Kidney epithelial cell (primary cell): ENCODE measurements around a stretch of chr11.

- RAMPAGE, long total RNA: no peak
- RRBS: no CpG with 5 or more reads among the region's 1 CpG
Observed at GRCh38 chr11:72834252-72834627, 20.0 kb downstream of the ATG16L2 start.

- RAMPAGE, long total RNA: no peak
- RRBS: no CpG with 5 or more reads among the region's 9 CpGs
Observed at GRCh38 chr11:73194334-73194975, 23.6 kb upstream of the P2RY2 start.

DNA sequence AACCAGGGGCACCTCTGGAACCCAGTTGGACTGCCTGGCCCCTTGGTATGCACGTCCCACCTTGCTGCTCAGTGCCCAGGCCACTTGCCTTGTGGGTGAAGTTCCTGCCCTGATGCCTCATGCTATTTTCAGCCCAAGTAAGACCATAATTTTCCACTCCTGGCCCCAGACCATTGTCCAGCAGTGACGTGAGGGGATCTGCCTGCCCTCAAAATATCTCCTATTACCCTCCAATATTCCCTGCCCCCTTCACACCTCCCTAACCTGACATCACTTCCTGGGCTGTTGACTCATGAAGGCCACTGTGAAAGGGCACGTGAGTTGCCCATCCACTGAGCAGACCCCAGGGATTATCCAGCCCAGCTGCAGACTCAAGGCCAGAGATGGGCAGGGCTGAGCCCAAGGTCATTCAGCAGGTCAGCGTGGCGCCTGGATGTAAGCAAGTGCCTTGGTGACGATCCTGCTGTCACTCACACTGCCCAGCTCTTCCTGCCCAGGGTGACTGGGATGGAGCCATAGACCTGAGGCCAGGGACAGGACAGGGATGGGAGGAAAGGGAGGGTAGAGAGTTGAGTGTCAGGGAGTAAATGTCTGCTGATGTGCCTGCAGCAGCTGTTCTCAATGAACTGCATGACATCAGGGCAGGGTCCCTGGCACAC is 19.7 kb downstream of the P2RY2 start:
- RAMPAGE, long total RNA: no peak
- RRBS: no CpG with 5 or more reads among the region's 6 CpGs

- RAMPAGE, long total RNA: no peak
- RRBS: 0% methylated on average over 2 of the region's 6 CpGs
Observed at GRCh38 chr11:73257138-73257882, 14.8 kb upstream of the P2RY6 start.

GRCh38 chr11:73378024-73378352 is 1.8 kb downstream of the RELT start:
- RAMPAGE, long total RNA: no peak
- RRBS: no CpG with 5 or more reads among the region's 4 CpGs

GRCh38 chr11:73382009-73382664 is 5.9 kb downstream of the RELT start:
- RAMPAGE, long total RNA: no peak
- RRBS: 97% methylated on average over 2 of the region's 11 CpGs

DNA sequence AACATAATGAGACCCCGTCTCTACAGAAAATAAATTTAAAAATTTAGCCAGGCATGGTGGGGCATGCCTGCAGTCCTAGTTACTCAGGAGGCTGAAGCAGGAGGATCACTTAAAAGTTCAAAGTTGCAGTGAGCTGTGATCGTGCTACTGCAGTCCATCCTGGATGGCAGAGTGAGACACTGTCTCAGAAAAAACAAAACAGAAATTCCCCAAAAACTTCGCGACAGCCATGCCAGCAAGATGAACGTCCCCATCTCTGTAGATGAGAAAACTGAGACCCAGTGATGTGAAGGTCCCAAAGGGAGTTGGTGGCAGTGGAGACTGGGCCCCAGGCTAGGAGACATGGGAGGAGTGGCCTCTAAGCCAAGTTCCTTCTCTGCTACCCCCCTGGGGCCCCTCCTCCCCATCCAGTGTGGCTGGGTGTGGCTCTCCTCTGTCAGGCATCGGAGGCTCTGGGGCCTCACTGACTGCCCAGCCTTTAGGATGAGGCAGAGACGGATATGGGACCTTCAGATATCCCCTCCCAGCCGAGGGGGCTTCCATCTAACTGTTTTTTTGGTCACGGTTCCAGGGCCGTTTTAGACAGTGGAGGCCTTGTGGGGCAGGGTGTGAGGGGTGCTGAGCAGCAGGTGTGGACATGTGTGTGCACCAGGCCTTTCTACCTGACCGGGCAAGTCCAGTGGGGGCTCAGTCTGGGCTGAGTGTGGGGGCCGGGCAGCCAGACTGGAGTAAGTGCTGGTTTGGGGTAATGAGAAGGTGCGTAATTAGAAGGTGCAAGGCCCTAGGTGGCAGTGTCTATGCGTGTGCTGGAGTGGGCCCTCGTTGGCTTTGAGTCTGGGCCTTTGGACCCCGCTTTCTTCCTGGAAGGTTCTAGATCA is 9.9 kb downstream of the RELT start:
- RAMPAGE, long total RNA: no peak
- RRBS: 76% methylated on average over 2 of the region's 16 CpGs

DNA sequence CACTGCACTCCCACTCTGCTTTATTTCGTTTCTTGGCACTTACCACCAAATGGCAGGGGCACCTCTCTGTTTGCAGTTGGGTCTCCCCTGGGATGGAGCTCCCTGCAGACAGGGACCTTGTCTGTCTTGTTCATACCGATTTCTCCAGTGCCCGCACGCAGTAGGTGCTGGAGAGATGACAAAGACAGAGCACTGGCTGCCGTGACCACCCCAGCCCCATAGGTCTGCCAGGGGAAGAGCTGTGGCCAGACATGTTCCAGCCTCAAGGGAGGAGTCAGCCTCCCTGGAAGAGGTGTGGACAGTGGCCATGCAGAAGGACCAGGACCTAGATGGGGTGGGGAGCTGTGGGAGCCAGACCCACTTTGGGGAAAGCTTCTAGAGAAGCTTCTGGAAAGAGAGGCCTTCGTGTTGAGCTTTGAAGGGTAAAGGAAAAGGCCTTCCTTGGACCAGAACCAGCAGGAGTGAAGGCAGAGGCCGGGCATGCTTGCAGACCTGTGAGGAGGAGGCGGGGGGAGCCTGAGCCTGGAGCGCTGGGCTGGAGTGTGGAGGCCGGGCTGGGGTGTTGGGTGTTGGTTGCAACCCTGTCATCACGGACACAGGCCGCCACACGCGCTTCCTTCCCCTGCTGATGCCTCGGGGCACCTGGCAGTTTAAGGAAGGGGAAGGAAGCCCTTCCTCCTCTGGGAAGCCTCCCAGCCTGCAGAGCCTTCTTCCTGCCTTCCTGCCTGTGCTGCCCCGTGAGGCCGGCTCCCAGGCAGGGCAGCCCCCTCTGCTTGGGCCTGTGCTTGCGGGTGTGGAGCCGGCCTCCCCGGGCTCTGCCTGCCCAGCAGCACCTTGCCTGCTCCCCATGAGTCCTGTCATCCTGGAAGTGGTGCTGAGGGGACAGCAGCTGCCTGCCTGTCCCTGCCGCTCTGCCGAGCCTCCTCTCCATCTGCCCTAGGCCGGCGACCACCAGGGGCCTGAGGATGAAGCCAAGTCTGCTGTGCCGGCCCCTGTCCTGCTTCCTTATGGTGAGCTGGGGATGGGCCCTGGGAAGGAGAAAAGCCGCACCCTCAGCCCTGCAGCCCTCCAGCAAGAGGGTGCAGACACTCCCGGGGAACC is 12.3 kb downstream of the RELT start:
- RAMPAGE, long total RNA: no peak
- RRBS: 47% methylated on average over 5 of the region's 27 CpGs

DNA sequence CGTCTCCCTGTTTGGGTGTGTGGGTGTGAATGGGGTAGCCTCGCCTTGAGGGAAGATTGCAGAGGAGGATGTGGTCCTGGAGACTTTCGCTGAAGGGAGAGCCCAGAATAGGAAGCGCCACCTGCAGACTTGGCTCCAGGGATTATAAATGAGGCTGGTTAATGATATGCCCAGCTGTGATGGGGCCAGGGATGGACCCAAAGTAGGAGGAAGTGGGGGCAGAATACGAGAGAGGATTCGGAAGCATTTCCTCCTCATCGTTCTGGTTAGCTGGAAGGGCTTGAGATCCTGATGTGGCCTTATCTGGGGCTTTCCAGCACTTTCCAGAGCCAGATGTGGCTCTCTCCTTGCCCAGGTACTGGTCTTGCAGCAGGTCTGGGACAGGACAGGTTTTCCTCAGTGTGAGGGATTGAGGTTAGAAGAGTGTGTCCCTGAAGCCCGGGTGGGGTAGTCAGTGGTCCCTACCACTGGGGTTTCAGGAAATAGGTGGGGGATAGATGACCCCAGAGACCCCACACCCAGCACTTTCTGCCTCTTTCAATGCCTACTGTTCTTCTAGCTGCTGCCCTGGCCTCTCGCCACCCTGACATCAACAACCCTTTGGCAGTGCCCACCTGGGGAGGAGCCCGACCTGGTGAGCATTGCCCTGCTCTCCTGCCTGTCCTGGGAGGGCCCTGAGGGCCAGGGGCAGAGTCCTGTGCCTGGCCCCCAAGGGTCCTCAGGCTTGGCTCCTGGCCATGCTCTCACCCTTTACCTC is 14.0 kb downstream of the RELT start:
- RAMPAGE, long total RNA: no peak
- RRBS: no CpG with 5 or more reads among the region's 10 CpGs

- RAMPAGE, long total RNA: no peak
- RRBS: no CpG with 5 or more reads among the region's 4 CpGs
Observed at GRCh38 chr11:73404129-73404762, 28.0 kb downstream of the RELT start.

DNA sequence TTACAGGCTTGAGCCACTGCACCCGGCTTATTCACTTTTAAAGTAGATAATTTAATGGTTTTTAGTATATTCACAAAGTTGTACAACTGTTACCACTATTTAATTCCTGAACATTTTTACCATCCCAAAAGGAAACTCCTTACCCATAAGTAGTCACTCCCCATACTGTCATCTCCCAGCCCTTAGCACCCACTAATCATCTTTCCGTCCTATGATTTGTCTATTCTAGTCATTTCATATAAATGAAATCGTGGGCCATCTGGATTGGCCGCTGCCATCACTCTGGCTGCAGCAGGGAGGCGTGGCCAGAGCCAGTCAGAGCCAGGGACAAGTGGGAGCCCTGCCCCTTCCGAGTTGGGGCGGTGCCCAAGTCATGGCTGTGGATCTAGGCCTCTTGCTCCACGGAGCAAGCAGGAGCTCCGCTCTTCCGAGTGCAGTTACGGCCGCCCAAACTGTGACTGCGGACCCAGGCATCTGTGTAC is 8.1 kb downstream of the MRPL48 start:
- RAMPAGE, long total RNA: no peak
- RRBS: no CpG with 5 or more reads among the region's 13 CpGs

DNA sequence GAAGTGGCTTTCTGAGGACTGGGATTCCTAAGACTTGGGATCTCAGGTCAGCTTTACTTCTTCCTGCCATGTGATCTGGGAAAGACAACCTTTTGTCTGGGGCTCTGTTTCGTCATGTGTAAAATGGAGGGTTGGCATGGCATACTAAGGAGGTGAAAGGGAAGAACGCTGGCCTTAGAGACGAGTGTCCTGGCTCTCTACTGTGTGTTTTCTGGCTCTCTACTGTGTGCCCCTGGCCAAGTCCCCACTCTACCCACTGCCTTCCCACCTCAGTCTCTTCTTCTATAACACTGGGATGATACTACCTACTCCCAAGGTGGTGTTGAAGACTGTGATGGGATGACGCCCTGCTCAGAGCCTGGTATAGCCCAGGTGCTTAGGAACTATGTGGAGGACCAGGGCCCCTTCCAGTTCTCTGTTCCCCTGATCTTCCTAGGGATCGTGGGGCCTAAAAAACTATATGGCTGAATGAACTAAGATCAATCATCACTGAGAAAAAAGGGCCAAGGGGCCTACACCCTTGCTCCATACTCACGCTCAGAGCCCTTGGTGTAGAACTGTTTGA is 5.2 kb downstream of the UCP2 start:
- RAMPAGE, long total RNA: no peak
- RRBS: no CpG with 5 or more reads among the region's 6 CpGs

DNA sequence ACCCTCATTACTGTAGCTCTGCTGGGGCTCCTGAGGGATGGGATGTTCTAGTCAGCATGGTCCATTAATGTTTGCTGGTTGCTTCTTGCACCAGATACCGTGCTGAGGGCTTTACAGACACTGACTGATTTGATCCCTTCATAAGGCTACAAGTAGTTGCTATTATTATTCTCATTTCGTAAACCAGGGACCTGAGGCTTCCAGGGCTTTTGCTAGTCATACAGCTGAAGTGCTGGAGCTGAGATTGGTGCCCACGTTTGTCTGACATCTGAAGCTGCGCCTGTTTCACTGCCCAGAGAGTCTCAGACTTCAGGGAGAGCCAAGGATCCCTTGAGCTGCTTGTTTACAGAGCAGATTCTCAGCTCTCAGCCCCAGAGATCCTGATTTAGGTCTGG is 948 bp downstream of the UCP3 start:
- RAMPAGE, long total RNA: no peak
- RRBS: no CpG with 5 or more reads among the region's 4 CpGs

GRCh38 chr11:74011056-74012265 is 2.6 kb upstream of the UCP3 start:
- RAMPAGE, long total RNA: no peak
- RRBS: no CpG with 5 or more reads among the region's 16 CpGs

- RAMPAGE, long total RNA: no peak
- RRBS: no CpG with 5 or more reads among the region's 10 CpGs
Observed at GRCh38 chr11:74022452-74023130, 13.7 kb upstream of the UCP3 start.

GRCh38 chr11:74417451-74417883 is 19.2 kb upstream of the PGM2L1 start:
- RAMPAGE, long total RNA: no peak
- RRBS: no CpG with 5 or more reads among the region's 2 CpGs

GRCh38 chr11:74460811-74461102 is 6.6 kb downstream of the KCNE3 start:
- RAMPAGE, long total RNA: no peak
- RRBS: no CpG with 5 or more reads among the region's 1 CpG

DNA sequence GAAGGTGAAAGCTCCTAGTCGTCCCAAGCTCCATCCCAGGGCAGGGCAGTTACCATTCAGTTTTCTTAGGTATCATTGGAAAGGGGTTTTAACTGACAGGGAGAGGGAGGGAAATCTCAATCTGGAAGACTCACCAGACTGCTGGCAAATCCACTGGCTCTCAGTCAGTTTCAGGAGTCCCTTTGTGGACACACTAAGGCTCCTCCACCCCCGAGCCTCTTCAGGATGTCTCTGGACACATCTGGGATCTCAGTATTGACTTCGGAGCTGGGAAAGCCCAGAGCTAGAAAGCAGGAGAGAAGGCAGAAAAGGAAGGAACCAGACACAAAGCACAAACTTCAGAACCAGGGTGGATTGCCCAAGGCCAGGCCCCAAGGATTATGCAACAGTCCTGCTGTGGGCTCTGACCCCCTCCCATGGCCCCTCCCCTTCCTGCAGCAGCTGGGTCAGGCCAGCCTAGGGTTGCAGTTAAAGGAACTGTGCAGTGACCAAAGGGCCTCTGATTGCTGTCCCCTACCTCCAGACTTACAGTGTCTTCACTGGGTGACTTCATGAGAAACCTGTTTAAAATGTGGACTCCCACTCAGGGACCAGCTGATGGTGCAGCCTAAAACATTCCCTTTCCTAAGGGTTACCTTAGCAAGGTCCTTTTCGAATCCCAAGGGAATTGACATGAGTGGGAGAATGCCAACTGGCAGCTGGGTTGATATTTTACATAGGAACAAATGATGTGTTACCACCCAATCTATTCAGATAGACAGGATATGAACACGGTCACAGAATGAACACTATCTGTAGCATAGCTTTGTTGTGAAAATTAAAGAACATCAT is 5.3 kb downstream of the KCNE3 start:
- RAMPAGE, long total RNA: no peak
- RRBS: no CpG with 5 or more reads among the region's 5 CpGs

- RAMPAGE, long total RNA: no peak
- RRBS: no CpG with 5 or more reads among the region's 1 CpG
Observed at GRCh38 chr11:74676449-74676772, 54.8 kb downstream of the CHRDL2 start.

GRCh38 chr11:74682984-74684019 is 47.9 kb downstream of the CHRDL2 start:
- RAMPAGE, long total RNA: no peak
- RRBS: 5% methylated on average over 11 of the region's 71 CpGs